Ishikawa (cell line): Measurements from ENCODE around the genes SNRNP27 and TGFA.

GRCh38 chr2:69641561-69642031, 1.9 kb downstream of the AAK1 start:
- RRBS: no CpG with 5 or more reads among the region's 4 CpGs

DNA sequence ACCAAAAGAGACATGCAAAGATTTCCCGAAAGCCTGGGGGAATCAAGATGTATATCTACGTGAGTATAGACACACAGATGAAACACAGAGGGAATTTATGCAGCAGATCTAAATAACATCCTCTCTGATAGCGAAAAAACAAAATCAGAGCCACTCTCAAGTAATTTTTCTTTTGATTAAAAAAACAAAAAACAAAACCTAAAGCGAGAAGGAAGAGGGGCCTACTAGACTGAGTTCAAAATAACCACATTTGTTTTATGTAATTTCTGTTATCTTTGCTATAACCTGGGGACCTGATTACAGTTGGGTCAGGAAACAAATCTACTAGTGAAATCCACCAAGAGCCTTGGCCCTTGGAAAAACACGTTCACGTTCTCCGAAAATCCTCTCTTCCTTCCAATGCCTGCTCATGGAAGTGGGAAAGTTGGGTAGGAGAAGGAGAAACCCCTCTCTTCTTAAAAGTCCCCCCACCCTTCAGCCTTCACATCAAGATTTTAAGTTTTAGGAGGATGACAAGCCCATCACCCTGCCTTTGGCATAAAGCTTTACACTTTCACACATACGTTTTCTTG, 1.4 kb downstream of the AAK1 start:
- RRBS: no CpG with 5 or more reads among the region's 8 CpGs

- RRBS: no CpG with 5 or more reads among the region's 2 CpGs
Observed at GRCh38 chr2:69645827-69646388, 2.4 kb upstream of the AAK1 start.

- RRBS: no CpG with 5 or more reads among the region's 11 CpGs
Observed at GRCh38 chr2:69724693-69725075, 17.2 kb upstream of the ANXA4 start.

DNA sequence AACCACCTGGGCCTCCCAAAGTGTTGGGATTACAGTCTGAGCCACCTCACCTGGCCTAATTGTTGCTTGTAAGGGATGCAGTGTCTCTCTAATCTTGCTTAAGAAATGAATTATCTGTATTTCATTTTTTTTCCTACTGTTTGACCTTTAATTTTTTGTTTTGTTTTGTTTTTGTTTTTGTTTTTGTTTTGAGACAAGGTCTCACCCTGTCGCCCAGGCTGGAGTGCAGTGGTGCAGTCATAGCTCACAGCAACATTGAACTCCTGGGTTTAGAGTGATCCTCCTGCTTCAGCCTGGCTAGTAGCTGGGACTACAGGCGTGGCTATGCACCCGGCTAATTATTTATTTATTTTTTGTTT, 1.7 kb upstream of the ANXA4 start:
- RRBS: no CpG with 5 or more reads among the region's 3 CpGs

DNA sequence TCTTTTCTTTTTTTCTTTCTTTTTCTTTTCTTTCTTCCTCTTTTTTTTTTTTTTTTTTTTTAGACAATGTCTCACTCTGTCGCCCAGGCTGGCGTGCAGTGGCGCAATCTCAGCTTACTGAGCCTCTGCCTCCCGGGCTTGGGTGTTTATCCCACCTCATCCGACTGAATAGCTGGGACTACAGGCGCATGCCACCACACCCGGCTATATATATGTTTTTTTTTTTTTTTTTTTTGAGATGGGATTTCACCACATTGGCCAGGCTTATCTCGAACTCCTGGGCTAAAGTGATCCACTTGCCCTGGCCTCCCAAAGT, 1.3 kb upstream of the ANXA4 start:
- RRBS: 44% methylated on average over 2 of the region's 8 CpGs

DNA sequence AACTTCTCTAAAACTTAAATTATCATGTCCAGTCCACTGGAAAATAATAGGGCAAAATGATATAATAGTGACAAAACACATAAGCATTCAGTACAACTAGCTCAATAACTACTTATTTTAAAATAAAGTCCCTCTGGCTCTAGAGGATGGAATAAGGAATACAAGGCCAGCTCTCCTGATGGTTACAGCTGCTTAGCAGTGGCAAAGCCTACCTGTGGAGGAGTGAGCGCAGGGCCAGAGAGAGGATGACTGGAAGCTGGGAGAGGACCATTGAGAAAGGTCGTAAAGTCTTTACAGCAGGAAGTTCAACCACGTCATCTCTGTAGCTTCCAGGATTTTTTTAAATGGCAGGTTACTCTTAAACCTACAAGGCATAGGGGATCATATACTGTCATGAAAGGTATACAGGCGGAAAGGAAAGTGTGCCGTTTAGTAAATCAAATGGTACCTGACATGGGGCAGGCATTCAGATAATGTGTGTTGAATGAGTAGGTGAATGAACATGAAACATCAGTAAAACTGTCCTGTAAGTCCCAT, 26.3 kb downstream of the ANXA4 start:
- RRBS: no CpG with 5 or more reads among the region's 5 CpGs

DNA sequence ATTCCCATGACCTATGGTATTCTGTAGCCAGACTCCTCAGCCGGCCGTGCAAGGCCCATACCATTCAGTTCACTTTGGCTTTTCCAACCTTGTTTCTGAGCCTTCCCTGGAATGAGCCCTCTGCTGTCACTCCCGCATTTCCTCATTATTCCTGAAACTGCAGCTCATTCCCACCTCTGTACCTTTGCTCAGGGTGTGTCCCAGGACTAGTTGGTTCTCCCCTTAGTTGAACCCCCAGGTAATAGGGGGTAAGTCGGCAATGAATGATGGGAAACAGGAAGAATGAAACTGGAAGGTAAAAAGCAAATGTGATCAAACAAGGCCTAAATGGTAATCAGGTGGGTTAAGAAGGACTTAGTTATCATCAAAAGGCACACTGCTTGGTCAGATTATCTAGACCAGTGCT, 37.8 kb downstream of the ANXA4 start:
- RRBS: no CpG with 5 or more reads among the region's 4 CpGs

GRCh38 chr2:69893673-69894957, at the start of gene SNRNP27:
Gene SNRNP27 (plus strand): TSS chr2:69893956.
- RRBS: 1% methylated on average over 10 of the region's 54 CpGs

- RRBS: no CpG with 5 or more reads among the region's 10 CpGs
Observed at GRCh38 chr2:69964231-69965029, 3.0 kb upstream of the ASPRV1 start.

- RRBS: 91% methylated on average over 5 of the region's 15 CpGs
Observed at GRCh38 chr2:69978389-69978957, 17.0 kb upstream of the ASPRV1 start.

GRCh38 chr2:69985635-69986209, 24.3 kb upstream of the ASPRV1 start:
- RRBS: no CpG with 5 or more reads among the region's 11 CpGs

DNA sequence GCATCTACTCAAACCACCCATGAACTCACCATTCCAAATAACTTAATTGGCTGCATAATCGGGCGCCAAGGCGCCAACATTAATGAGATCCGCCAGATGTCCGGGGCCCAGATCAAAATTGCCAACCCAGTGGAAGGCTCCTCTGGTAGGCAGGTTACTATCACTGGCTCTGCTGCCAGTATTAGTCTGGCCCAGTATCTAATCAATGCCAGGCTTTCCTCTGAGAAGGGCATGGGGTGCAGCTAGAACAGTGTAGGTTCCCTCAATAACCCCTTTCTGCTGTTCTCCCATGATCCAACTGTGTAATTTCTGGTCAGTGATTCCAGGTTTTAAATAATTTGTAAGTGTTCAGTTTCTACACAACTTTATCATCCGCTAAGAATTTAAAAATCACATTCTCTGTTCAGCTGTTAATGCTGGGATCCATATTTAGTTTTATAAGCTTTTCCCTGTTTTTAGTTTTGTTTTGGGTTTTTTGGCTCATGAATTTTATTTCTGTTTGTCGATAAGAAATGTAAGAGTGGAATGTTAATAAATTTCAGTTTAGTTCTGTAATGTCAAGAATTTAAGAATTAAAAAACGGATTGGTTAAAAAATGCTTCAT, 1.4 kb downstream of the PCBP1 start:
- RRBS: no CpG with 5 or more reads among the region's 8 CpGs

- RRBS: no CpG with 5 or more reads among the region's 11 CpGs
Observed at GRCh38 chr2:70115352-70116495, 28.4 kb downstream of the PCBP1 start.

- RRBS: no CpG with 5 or more reads among the region's 8 CpGs
Observed at GRCh38 chr2:70133268-70134098, 46.2 kb downstream of the PCBP1 start.

GRCh38 chr2:70142858-70143170, 48.0 kb downstream of the C2orf42 start:
- RRBS: 0% methylated on average over 1 of the region's 22 CpGs

DNA sequence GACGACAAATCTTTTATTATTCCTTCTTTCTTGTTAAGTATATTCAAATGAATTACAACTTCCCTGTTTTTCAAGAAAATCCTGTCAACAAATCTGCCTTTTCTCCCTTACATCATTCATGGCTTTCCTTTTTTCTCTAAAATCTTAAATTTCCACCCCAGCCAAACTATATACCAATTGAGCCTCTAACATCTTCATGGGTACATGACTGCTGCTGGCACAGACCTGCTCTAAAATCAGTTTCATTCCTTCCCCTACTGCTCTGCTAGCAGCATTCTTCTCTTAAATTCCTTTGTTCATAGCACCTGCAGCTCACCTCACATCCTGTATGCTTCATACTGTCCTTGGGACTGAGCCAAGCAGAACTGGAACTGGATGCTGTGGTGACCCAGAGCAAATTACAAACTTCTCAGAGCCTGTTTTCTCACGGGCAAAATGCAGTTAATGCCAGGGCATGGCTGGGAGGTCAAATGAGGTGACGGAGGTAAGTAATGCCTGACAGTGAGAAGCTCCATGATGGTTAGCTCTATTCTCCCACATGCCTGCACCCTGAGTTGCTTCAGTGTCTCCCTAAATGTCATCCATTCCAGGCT, 29.9 kb downstream of the C2orf42 start:
- RRBS: no CpG with 5 or more reads among the region's 3 CpGs

DNA sequence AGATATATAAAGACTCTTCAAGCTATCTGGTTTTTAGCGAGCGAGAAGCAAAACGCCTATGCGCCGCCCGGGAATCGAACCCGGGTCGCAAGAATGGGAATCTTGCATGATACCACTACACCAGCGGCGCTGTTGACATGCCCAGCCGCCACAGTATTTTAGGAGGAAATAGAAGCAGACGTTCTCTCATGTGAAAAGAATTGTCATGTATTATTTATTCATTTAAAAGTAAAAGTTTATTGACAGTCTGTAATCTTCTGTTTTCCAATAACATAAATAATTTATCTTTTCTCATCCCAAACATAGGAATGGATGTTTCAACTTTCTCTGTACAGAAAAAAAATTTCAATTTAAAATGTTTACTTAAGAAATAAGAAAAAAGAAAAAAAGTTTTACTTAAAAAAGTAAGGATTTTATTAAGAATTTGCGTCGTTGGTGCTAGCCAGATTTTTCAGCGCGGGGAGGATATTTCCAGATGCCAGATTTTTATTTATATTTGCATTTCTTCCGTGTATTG, 562 bp upstream of the TIA1 start:
- RRBS: no CpG with 5 or more reads among the region's 18 CpGs

DNA sequence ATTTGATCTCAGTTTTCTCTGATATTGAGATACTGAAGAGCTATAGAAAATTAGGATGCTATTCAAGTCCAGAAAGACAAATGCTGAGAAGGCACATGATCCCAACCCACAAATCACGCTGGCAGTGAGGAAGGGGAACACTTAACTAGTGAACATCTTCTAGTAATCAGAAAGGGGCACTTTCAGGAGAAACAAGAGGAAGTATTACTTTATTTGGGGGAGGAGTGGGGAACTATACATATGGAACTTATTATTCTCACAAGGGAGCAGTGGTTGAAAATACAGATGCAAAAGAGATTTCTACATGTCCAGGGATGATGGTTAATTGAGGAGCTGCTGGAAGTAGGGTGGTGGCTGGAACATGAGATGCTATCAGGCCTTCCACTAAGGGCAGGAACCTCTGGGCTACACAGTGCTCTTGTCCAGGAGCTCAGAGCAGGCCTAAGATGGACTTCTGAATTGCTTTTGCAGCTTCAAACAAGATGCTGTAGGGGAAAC, 79.3 kb downstream of the TGFA start:
- RRBS: no CpG with 5 or more reads among the region's 1 CpG

GRCh38 chr2:70553320-70554032, at the start of gene TGFA:
Gene TGFA (minus strand): TSS chr2:70553826.
- RRBS: 2% methylated on average over 38 of the region's 72 CpGs